Spleen (tissue), 7 donors: ENCODE measurements around a stretch of chr1.

GRCh38 chr1:89701986-89702414 lies 69.1 kb downstream of the LRRC8C start:
- PRO-cap, 4 experiments = peak in 2 of 4 experiments; most common plus-strand start chr1:89702242 (in 1); most common minus-strand start chr1:89702099 (in 2)
- RAMPAGE, long total RNA, 4 experiments = no peak in any of the 4 experiments

DNA sequence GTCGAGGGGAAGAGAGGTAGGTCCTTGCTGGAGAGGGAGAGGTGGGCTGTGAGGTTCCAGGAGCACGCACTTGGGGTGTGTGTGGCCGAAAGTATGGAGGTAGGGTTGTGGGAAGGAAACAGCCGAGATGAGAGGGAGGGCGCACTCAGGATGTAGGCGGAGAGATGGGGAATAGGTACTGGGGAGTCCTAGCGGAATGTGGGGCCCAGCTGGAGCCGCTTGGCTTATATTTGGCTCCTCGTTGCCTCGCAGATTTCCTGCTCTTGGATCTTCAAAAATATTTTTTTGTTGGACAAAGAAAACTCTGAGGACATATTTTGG lies 1.3 kb downstream of the LRRC8D start:
- PRO-cap, 4 experiments = no peak in any of the 4 experiments
- RAMPAGE, long total RNA, 4 experiments = no peak in any of the 4 experiments

GRCh38 chr1:89846512-89846933 lies 25.7 kb downstream of the LRRC8D start:
- PRO-cap, 4 experiments = no peak in any of the 4 experiments
- RAMPAGE, long total RNA, 4 experiments = no peak in any of the 4 experiments

- PRO-cap, 4 experiments = no peak in any of the 4 experiments
- RAMPAGE, long total RNA, 4 experiments = no peak in any of the 4 experiments
Observed at GRCh38 chr1:89996346-89996867, 1.5 kb downstream of the ZNF326 start.

DNA sequence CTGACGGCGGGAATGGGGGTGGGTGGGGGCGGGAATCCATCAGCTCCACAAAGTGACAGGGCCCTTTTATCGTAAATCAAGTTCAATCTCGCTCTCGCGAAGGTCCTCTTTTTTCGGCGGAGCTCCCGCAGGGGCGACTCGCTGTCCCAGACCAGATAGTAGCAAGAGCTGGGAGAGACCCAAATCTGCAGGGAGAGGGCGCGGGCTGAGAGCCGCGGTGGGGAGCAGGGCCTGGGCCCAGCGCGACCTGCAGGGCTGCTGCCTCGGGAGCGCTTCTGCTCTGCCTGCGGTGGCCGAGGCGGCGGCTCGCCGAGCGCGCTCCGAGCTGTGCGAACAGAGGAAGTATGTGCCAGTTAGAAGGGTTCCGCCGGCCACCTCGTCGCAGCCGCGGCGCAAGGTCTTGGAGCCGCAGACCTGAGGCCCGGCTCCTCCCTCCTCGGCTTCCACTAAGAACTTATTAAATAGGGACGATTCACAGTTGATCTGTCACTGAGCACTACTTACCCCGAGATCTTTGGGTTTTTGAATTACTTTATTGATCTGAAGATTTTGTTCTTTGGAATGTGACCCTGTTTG lies 10.2 kb downstream of the BARHL2 start:
- PRO-cap, 4 experiments = no peak in any of the 4 experiments
- RAMPAGE, long total RNA, 4 experiments = no peak in any of the 4 experiments

DNA sequence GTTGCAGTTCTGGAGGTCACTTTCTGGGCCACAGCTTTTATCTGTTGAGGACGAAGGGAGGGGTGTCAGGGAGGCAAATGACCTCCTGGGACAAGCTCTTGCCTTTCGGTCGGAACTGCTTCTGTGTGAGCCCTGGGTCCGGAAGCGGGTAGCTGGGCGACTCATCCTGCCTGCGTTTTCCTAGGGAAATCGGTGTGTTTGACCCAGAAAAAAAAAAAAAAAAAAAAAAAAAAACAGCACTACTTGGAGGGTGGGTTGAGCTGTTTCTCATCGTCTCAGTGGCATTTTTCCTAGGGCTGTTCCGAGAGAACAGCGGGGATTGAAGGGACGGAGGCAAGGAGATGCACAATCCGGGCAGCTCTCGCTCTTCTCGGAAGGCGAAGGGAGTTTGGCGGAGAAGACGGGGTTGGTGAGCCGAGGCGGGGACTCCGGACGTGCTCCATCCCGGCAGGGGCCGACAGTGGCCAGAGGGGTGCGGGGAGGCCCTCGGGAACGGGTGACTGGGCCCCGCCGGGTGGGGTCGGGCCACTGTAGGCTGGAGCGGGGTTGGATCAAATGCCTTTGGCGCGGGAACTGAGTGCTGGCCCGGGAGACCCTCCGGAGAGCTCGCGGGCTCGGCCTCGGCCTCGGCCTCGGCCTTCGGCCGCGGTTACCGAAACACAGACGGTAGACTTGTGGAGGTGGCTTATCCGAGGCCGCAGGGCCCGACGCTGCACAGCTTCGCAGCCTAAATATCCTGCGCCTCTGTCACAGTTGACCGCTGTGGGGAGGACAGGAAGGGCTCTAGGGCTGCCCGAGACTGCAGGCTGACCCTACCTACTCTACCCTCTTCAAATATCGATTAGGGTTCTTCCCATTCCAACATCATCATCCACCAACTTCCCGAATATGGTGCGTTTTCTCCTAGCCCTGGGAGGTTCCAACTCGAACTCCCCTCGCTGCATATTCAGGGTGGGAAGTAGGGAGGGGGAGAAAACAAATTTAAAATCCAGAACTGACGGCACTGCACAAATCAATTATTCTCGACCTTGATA lies 2.5 kb upstream of the BARHL2 start:
- PRO-cap, 4 experiments = no peak in any of the 4 experiments
- RAMPAGE, long total RNA, 4 experiments = no peak in any of the 4 experiments

DNA sequence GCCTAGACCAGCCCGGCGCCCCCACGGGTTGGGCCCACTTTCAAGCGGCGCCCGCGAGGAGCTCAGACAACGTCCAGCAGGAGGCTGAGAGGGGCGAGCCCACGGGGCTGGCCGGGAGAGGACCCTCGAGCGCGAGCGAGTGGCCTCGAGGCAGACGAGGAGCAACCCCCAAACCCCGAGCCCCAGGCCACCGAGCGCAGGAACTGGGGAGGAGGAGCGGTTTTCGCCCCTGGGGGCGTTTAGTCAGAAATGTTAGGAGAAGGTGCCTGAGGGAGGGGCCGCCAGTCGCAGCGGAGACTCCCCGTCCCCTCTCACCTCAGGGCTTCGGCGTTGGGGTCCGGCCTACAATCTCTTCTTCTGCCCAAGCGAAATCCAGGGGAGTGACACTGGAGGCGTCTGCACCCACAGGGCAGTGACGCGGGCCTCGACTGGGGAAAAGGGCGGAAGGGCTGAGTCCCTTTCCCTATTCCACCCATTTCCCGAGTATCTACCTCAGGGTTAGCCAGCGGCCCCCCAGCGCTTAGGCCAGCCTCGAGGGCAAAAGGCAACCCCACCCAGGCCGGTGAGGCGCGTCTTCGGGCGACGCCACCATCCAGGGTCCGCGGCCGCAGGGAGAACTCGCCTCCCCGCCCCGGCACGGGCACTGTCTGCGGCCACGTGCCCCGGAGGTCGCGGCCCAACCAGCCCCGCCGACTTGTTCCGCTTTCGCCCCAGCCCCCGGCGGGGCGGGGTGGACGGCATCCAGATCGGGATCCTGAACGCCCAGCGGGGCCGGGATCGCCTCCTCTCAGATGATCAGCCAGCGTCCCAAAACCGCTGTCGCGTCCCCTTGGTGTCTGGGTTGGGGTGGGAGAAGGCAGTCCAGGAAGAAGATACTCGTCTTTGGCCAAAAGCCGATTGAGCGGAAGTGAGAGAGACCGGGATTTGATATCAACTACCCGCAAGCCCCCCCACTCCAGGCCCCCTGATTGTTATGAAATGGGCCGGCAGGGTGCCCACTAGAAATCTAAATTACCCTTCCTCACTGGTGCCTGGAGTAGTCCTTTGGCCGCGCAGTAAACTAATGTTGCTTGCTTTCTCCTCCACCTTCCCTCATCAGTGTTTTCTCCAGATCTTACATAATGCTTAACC lies 118.8 kb upstream of the BARHL2 start:
- PRO-cap, 4 experiments = peak in 1 of 4 experiments; most common plus-strand start position 557 of the sequence (in 1); most common minus-strand start position 430 of the sequence (in 1)
- RAMPAGE, long total RNA, 4 experiments = no peak in any of the 4 experiments

GRCh38 chr1:90966994-90967693 lies 54.7 kb downstream of the ZNF644 start:
- PRO-cap, 4 experiments = no peak in any of the 4 experiments
- RAMPAGE, long total RNA, 4 experiments = no peak in any of the 4 experiments

- PRO-cap, 4 experiments = no peak in any of the 4 experiments
- RAMPAGE, long total RNA, 4 experiments = no peak in any of the 4 experiments
Observed at GRCh38 chr1:91499699-91500238, 882 bp upstream of the CDC7 start.

DNA sequence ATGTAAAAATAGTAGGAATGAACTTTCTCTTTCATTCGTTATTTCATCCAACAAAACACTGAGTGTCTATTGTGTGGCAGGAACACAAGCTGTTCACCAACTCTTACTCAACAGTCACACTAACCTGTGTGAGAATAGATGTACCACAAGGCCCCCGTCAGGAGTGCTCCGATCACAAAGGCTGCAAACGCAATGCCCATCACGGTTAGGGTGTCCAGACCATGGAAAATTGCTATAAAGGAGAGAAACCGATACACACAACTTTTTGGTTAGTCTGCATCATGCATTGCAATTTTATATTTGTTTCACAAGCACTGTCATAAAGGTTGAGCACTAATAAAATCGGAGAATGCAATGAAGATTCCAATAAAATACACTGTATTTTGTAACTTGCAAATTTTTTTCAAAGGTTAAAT lies 190.4 kb downstream of the TGFBR3 start:
- PRO-cap, 4 experiments = no peak in any of the 4 experiments
- RAMPAGE, long total RNA, 4 experiments = start-site peak on the minus strand in 1 of 4 experiments, centred at position 172 of the sequence, 47 reads per replicate

DNA sequence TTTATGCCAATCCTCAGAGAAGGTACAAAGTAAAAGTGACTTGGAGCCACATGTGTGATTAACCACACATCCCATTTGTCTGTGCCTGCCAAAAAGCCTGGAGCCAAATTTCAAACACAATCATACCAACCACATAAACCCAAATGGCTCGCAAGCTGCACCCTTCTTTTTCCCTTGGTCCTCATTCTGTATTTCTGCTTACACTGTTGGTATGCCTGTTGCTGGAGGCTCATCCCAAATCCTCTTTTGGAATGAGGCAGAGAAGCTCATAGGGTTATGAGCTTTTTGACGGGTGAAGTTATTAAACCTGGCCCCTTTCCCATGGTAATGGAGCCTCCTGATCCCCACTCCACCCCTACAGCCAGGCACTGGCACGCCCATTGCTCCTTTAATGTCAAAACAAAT lies 93.9 kb downstream of the TGFBR3 start:
- PRO-cap, 4 experiments = no peak in any of the 4 experiments
- RAMPAGE, long total RNA, 4 experiments = no peak in any of the 4 experiments

DNA sequence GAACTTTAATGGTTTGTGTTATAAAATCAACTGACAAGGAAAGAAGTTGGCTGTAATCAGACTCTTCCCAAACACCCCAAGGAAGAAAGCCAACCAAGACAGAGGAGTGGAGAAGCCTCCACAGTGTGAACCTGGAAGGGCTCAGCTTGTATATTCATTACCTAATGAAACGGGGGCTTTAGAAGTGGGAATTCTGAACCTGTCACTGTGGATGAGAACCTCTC lies 70.2 kb downstream of the TGFBR3 start:
- PRO-cap, 4 experiments = peak in 1 of 4 experiments; most common plus-strand start position 96 of the sequence (in 1)
- RAMPAGE, long total RNA, 4 experiments = no peak in any of the 4 experiments

DNA sequence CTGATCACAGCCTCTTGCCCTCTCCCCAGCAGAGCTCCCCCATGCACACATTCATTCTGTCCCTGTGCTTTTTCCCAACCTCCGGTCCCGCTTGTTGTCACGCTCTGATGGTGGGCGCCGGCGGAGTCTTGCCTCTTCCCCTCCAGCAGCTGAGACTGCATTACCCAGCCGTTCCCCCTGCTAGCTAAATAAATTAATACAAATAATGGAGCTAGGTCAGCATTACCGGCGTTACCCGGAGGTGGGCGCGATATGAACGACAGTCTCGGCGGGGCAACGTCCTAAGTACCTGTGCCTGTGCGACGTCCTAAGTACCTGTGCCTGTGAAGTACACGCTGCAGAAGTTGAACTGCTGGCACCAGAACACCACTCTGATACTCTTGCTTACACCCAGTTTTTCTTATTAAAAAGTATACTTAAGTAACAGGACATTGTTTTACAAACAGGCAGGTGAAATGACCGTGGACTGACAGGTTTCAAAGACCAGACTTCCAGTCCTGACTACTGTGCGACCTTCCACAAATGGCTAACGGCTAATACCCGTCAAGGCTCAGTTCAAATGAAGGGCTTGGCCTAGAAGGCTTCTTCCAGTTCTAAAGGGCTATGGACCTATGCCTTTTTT lies 781 bp upstream of the TGFBR3 start:
- PRO-cap, 4 experiments = peak in 2 of 4 experiments; most common minus-strand start position 528 of the sequence (in 2)
- RAMPAGE, long total RNA, 4 experiments = no peak in any of the 4 experiments

GRCh38 chr1:92274936-92276100 lies 23.5 kb downstream of the GLMN start:
- PRO-cap, 4 experiments = no peak in any of the 4 experiments
- RAMPAGE, long total RNA, 4 experiments = no peak in any of the 4 experiments

- PRO-cap, 4 experiments = no peak in any of the 4 experiments
- RAMPAGE, long total RNA, 4 experiments = no peak in any of the 4 experiments
Observed at GRCh38 chr1:92359419-92359859, 60.6 kb downstream of the RPAP2 start.

DNA sequence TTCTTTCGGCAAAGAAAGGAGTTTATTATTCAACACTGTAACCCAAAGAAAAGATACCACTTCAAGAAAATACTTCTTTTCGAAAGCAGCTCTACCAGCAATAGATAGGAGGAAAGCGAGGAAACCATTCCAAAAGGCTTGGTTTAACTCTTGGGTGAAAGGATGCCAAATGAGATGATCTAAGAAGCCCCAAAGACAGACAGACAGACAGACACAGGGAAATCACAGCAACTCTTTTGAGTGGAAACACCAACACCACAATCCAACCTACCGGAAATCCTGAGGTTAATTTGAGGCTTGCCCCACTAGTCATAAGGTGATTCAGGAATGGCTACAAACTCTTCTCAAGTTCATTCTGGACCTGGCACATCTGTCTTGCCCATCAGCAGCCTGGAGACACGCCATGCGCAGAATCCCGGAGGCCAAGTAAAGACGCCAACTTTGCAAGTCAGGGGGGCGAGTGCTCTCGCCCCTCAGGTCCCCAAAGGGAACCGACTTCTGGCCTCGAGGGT lies 869 bp downstream of the EVI5 start:
- PRO-cap, 4 experiments = no peak in any of the 4 experiments
- RAMPAGE, long total RNA, 4 experiments = no peak in any of the 4 experiments

DNA sequence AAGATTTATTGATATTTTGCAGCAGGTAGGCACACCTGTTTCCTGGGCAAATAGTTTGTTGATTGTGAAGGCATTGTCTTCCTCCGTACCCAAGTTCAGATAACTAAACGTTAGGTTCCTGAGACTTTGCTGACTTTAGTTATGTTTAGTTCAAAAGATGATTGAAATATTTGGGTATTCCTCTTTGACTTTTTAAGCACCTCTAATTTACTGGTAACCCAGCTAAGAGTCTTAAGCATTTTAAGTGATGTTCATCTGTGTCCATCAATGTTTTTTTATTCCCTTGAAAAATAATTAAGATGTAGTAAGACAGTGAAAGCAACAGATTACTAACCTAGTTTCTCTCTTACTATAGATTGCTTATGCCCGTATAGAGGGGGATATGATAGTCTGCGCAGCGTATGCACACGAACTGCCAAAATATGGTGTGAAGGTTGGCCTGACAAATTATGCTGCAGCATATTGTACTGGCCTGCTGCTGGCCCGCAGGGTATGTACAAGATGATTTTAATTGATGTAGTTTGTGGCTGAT lies 2.6 kb downstream of the RPL5 start:
- PRO-cap, 4 experiments = no peak in any of the 4 experiments
- RAMPAGE, long total RNA, 4 experiments = start-site peak on the plus strand in 1 of 4 experiments, centred at position 398 of the sequence, 805 reads per replicate

DNA sequence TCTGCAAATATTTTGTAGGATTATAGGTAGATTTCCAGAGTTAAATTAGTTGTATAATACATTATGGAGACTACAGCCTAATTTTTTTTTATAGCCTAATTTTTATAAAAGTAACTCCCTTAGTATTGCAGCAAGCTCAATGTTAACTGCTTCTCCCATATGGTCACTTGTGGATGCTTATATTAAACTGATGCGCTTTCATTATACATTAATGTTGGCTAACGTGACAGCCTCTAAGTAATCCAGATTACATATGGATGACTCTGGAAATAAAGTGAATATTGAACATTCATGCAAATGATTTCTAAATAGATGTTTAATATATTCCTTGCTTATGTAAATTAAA lies 14.8 kb upstream of the DR1 start:
- PRO-cap, 4 experiments = no peak in any of the 4 experiments
- RAMPAGE, long total RNA, 4 experiments = no peak in any of the 4 experiments

DNA sequence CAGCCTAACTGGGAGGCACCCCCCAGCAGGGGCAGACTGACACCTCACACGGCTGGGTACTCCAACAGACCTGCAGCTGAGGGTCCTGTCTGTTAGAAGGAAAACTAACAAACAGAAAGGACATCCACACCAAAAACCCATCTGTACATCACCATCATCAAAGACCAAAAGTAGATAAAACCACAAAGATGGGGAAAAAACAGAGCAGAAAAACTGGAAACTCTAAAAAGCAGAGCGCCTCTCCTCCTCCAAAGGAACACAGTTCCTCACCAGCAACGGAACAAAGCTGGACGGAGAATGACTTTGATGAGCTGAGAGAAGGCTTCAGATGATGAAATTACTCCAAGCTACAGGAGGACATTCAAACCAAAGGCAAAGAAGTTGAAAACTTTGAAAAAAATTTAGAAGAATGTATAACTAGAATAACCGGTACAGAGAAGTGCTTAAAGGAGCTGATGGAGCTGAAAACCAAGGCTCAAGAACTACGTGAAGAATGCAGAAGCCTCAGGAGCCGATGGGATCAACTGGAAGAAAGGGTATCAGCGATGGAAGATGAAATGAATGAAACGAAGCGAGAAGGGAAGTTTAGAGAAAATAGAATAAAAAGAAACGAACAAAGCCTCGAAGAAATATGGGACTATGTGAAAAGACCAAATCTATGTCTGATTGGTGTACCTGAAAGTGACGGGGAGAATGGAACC lies 62.5 kb downstream of the FNBP1L start:
- PRO-cap, 4 experiments = no peak in any of the 4 experiments
- RAMPAGE, long total RNA, 4 experiments = start-site peak on the plus strand in 1 of 4 experiments, centred at position 31 of the sequence, 5 reads per replicate

- PRO-cap, 4 experiments = no peak in any of the 4 experiments
- RAMPAGE, long total RNA, 4 experiments = no peak in any of the 4 experiments
Observed at GRCh38 chr1:93581981-93582825, 99.4 kb downstream of the BCAR3 start.